ENCODE results near the gene LY75.

DNA sequence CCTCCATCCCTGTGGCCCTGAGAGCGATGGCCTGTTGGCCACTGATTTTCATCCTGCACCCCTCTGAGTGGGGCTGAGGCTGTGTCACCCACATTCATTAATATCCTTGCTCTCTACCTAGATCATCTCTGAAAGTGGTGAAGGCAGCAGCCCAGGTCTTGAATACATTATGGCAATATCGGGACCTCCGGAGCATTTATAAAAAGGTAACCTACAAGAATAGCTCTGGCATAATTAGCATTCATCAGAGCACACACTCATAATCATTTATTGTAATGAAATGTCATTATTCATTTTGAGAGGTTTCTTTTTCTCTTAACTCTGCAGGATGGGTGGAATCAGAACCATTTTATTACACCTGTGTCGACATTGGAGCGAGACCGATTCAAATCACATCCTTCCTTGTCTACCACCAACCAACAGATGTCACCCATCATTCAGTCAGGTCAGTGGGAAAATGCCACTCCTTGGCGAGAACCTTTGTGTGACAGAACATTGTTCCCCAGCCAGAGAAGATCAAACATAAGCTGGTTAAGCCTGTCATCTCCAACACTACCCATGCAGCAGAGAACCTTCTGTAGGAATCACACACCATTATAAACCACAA is 121.5 kb upstream of the DAPL1 start:
- PRO-cap, 4 experiments = no peak in any of the 4 experiments
- RAMPAGE, long total RNA, 4 experiments = no peak in any of the 4 experiments

DNA sequence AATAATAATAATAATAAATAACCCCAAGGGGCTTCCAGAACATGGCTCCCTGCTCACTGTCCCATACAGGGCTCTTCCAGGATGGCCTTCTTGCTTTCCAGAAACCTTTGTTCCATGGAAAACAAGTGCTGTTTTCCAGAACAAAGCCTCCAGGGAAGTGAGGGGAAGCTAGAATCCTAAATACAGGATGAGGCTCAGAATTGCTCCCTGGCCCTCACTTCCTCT is 79.2 kb upstream of the DAPL1 start:
- PRO-cap, 4 experiments = peak in 1 of 4 experiments; most common minus-strand start position 159 of the sequence (in 1)
- RAMPAGE, long total RNA, 4 experiments = no peak in any of the 4 experiments

DNA sequence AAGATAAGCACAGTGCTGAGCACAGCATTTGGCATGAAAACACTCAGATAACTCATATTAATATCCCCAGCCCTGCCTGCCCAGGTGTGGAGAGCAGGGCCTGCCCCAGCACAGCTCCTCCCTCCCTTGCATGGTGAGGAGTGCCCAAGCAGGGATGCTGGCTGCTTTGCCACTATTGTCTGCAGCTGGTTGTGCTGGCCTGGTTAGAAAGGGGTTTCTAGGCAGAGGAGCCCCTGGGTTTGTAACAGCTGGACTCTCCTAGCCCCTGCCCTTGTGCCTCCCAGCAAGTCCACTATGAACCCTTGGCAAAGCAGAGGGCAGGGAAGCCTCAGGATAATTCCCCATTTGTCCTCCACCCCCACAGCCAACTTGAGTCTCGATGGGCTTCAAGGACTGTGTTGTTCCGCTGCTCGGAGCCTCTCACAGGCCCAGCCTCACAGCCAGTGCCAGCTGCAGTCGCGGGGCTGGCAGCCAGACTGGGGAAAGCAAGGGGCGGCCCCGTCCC is 72.1 kb upstream of the DAPL1 start:
- PRO-cap, 4 experiments = no peak in any of the 4 experiments
- RAMPAGE, long total RNA, 4 experiments = no peak in any of the 4 experiments

DNA sequence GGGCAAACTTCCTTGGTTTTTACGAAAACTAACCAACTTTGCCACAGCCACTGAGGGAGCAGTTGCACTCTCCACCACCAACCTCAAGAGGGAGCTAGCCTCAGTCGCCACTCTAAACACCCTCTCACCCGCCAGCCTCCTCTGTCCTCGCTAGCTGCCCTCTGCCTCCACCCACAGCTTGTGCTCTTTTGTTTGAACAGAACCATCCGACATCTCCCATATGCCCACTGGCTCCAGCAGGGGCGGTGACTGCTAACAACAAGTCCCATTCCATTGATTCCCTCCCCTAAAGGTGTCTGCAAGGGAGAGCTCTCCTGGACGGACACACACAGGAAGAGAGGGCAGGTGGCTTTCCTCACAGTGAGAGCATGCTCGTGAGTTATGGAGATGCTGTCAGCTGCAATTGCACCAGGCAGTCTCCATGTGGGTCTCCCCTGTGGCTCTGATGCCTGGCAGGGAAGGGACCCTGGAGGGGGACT is 70.8 kb upstream of the DAPL1 start:
- PRO-cap, 4 experiments = no peak in any of the 4 experiments
- RAMPAGE, long total RNA, 4 experiments = no peak in any of the 4 experiments

DNA sequence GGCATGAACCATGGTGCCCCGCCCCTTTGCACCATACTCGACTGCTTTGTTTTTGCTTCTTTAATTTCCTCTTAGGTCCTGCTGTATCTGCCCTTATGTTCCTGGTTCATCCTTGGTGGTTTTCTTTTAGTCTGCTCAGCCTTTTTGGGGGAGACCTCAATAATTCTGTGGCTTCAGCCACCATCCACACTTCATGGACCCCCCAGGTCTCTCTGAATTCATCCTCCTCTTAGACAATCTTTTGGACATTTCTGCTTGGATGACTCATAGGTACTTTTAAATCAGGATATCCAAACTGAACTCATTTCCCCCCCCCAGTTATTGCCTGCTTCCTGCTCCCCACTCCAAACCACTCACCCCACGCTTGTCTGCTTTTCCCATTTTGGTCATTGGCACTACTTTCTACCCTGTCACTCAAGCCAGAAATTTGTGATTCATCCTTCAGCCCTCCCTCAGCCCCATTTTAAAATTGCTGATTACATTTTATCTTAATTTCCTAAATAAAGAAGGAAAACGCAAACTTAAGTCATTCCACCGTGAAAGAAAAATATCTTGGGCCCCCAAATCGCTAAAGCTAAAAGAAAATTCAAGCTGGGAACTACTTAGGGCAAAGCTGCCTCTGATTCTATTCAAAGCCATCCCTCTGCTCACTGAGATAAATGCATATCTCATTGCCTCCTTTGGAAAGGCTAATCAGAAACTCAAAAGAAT is 78.6 kb downstream of the TANC1 start:
- PRO-cap, 4 experiments = no peak in any of the 4 experiments
- RAMPAGE, long total RNA, 4 experiments = no peak in any of the 4 experiments

GRCh38 chr2:159141165-159141740 is 145.2 kb downstream of the WDSUB1 start:
- PRO-cap, 4 experiments = no peak in any of the 4 experiments
- RAMPAGE, long total RNA, 4 experiments = start-site peak on the plus strand in 1 of 4 experiments, at chr2:159141253-159141269 at its widest, 7 reads per replicate

DNA sequence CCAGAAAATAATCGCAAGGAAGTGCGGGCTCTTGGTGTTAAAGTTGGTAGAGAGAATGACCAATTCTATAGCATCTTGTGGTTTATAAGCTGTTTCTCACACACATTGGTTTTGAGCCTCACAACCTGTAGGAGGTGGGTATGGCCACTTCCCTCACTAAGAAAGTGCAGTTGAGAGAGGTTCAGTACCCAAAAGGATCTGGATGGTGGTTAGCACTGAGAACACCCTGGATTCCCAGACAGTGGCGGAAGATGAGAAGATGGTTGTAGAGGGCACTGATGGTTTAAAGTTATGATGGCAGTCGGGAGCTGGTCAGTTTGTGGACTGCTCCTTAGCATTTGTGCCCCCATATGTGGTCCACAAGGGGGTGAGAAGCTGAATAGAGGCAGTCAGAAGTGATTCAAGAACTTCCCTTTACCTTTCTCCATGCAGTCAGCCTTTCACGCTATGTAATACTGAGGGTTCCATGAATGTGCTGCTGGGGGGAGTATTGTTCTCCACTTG is 141.1 kb downstream of the WDSUB1 start:
- PRO-cap, 4 experiments = no peak in any of the 4 experiments
- RAMPAGE, long total RNA, 4 experiments = no peak in any of the 4 experiments

- PRO-cap, 4 experiments = peak in 3 of 4 experiments; most common plus-strand start chr2:159286013 (in 1); most common minus-strand start chr2:159286044 (in 3)
- RAMPAGE, long total RNA, 4 experiments = no peak in any of the 4 experiments
Observed at GRCh38 chr2:159285899-159286266, 620 bp downstream of the WDSUB1 start.

- PRO-cap, 4 experiments = peak in 4 of 4 experiments; most common plus-strand start chr2:159904910 (in 3); most common minus-strand start chr2:159904685 (in 2)
- RAMPAGE, long total RNA, 4 experiments = start-site peak on the minus strand in 4 of 4 experiments, at chr2:159904673-159904751 at its widest, 209 to 322 reads per replicate
Observed at GRCh38 chr2:159904633-159905362, at the start of gene LY75. TSS of gene LY75 (minus strand) at chr2:159904756.

GRCh38 chr2:160061814-160062331 is 542 bp downstream of the PLA2R1 start:
- PRO-cap, 4 experiments = no peak in any of the 4 experiments
- RAMPAGE, long total RNA, 4 experiments = no peak in any of the 4 experiments

- PRO-cap, 4 experiments = no peak in any of the 4 experiments
- RAMPAGE, long total RNA, 4 experiments = no peak in any of the 4 experiments
Observed at GRCh38 chr2:160227294-160227686, 27.2 kb upstream of the ITGB6 start.

- PRO-cap, 4 experiments = no peak in any of the 4 experiments
- RAMPAGE, long total RNA, 4 experiments = no peak in any of the 4 experiments
Observed at GRCh38 chr2:160257111-160257599, 57.1 kb upstream of the ITGB6 start.

GRCh38 chr2:160269817-160270036 is 69.7 kb upstream of the ITGB6 start:
- PRO-cap, 4 experiments = peak in 4 of 4 experiments; most common plus-strand start chr2:160269950 (in 4); most common minus-strand start chr2:160269862 (in 1)
- RAMPAGE, long total RNA, 4 experiments = no peak in any of the 4 experiments

DNA sequence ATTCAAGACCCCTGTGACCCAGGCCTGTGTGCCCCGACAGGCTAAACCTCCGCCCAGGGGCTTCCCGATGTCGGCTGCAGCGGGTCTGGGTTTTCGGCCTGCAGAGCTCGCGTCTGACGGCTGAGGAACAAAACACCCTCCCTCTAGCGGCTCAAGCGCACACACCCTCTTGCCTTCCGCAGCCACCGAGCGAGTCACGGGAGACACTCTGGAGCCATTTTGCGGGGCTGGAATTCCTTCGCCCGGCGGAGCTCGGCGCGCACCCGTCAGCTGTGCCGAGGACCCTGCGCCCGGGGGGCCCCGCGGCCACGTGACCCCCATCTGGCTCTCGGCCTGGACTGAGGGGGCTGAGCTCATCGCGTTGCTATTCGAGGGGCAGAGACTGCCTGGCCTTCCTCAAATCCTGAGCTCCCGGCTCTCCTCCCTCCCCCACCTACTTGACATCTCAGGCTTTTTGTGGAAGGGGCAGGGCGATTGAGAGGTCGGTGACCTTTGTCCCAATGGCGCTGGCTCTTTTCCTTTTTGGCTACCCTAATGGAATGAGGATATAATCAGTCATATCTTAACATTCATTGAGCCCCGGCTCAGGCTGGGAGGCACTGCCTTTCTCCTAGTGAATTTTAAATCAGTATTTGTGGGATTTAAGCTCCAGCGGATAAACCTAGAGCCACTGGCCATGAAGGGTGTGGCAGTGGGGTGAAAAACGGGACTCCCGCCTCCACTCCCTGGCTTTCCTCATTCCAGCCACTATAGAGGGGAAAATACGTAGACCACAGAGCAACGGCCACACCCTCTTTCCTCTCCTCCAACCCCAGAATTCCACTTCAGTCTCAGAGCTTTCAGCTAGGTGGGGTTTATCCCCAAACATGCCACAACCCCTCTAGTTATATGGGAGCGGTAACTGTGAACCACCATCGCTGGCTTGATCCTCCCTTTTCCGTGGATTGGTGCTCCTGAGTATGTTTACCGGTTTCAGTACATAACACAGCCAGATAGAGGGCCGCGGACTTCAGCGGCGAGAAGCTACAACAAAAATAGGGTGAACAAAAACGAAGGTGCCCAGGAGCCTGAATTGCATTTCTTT is 70.3 kb upstream of the ITGB6 start:
- PRO-cap, 4 experiments = peak in 4 of 4 experiments; most common plus-strand start position 202 of the sequence (in 3); most common minus-strand start position 115 of the sequence (in 3)
- RAMPAGE, long total RNA, 4 experiments = no peak in any of the 4 experiments

DNA sequence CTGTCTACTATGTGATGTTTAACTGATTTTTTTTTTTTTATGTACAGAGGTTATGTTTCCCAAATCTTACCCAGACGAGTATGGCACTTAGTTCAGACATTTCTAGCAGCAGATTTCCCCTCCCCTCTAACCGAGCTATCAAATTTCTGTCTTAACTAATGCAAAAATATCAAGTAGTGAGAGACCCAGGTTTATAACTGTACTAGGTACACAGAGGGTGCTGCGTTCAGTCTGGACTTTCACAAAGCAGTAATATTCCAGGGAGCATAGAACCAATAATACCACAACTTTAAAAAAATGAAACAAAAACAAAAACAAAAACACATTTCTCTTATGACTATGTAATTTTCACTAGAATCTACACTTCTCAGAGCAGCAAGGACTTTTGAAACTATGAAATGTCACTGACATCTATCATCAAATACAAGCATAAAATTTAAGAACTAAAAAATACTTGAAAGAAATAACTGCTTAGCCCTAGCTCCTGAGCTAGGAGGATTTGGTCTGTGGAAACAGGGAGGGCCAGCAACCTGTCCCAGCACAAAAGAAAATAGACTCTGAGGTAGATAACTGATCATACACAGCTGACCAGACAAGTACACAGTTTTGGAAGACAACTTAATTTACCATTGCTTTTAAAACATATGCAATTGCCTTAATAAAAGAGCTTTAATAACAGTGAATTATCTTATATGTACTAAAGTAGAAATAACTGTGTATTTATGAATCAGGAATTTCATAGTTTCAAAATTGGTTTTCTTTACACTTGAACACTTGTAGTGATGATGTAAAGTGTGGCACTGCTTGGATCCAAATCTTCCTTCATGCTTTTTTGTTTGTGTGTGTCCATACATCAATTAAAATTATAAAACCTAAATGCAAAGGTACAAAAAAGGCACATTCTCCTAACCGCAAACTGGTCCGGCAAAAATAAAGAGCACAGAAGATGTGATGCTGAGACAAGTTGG is 72.7 kb upstream of the ITGB6 start:
- PRO-cap, 4 experiments = no peak in any of the 4 experiments
- RAMPAGE, long total RNA, 4 experiments = no peak in any of the 4 experiments

- PRO-cap, 4 experiments = no peak in any of the 4 experiments
- RAMPAGE, long total RNA, 4 experiments = no peak in any of the 4 experiments
Observed at GRCh38 chr2:160423345-160423959, 70.2 kb downstream of the RBMS1 start.

GRCh38 chr2:160538464-160538924 is 44.9 kb upstream of the RBMS1 start:
- PRO-cap, 4 experiments = no peak in any of the 4 experiments
- RAMPAGE, long total RNA, 4 experiments = no peak in any of the 4 experiments

GRCh38 chr2:160704095-160704806 is 210.6 kb upstream of the RBMS1 start:
- PRO-cap, 4 experiments = no peak in any of the 4 experiments
- RAMPAGE, long total RNA, 4 experiments = no peak in any of the 4 experiments

GRCh38 chr2:160934141-160934586 is 226.1 kb upstream of the TANK start:
- PRO-cap, 4 experiments = no peak in any of the 4 experiments
- RAMPAGE, long total RNA, 4 experiments = no peak in any of the 4 experiments

DNA sequence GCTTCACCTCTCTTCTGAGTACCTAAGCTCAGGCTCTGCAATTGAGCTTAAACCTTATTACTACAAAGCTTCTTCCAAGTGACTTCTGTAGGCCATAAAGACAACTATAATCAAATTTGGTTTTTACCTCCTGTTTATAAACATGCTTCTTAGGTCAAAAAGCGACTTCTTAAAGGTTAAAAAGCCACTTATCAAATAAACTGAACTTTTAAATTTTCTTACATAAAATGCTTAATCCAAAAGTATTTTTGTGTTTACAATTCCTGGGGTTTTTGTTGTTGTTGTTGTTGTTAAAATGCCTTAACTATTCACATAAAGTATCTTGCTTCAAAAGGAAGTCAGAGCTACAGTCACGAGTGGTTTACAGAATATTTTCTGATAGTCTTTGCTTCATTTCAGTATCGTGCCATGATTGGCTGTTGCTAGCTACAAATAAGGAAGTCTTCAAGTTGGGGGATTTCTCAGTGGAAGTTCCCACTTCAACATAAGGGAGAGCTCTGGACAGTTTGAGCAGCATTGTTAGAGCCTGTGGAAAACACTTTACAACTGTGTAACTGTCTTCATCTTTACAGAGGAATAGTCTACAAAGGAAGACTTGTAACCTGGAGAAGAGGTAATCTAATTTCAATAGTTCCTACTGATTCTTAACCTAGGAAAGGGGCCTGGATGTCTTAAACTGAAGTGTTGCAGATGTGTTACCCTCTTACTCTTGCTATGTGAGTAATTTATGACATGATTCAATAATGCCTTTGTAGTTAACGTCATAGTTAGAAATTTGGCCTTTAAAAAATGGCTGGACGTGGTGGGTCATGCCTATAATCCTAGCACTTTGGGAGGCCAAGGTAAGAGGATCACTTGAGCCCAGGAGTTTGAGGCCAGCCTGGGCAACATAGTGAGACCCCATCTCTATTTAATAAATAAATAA is 23.5 kb upstream of the TANK start:
- PRO-cap, 4 experiments = peak in 4 of 4 experiments; most common plus-strand start position 458 of the sequence (in 3); most common minus-strand start position 358 of the sequence (in 3)
- RAMPAGE, long total RNA, 4 experiments = start-site peak on the plus strand in 4 of 4 experiments, centred at positions 480 to 514 of the sequence, 54 to 609 reads per replicate